ENCODE results near the gene BMI1.

- CAGE, long polyA plus RNA = no peak
- RRBS = no CpG with 5 or more reads among the region's 2 CpGs
These were observed 29.2 kb downstream of the NEBL start for GRCh38 chr10:20867992-20868256.

GRCh38 chr10:20981972-20982264, 84.8 kb upstream of the NEBL start:
- CAGE, long polyA plus RNA = no peak
- RRBS = no CpG with 5 or more reads among the region's 5 CpGs

DNA sequence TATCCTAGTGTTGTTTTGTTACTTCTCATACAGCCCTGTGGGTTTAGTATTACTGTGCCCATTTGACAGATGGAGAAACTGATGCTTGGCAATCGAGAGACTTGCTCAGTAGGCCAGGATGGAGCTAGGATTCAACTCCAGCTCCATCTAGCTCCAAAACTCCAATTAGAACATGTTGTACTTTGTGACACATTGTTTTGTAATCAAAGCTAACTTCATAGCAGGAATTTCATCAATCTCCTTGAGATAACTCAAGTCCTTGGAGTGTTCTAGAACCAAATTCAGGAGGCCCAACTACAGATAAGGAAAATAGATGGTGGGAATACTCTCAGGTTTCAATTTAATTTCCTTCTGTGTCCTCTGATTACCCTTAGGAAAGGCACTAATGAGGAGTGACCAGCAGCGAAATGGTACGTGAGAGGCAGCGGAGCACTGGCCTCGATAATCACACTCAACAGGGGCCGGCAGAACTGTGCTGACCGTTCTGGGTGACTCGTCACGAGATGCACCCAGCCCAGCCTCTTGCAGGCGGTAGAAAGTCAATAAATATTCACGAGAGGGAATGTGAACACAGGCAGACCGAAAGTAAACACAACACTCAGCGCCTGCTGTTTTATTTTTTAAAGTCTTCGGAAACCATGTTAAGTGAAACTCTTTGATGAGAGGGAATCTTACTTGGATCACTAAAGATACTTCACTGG, 269.6 kb upstream of the NEBL start:
- CAGE, long polyA plus RNA = no peak
- RRBS = no CpG with 5 or more reads among the region's 14 CpGs

DNA sequence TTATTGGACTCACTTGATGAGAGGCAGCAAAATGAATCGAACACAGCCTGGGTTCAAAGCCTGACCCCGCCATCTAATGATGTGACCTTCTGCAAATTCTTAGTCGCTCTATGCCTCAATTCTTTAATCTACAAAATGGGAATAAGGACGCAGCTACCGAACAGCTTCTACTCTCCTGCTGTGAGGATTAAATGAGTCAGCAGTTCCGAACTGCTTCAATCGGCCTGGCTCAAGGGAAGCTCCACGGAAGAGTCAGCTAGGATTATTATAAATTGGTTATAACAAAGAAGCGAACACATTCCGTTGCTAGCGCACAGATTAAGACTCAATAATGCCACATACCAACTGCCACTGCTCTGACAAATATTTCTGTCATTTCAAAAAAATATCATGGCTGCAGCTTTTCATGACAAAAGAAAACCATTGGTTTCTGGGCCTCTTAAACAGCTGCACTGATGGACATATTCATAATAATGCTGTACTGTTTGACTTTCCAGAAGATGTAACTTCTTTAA, 278.1 kb upstream of the NEBL start:
- CAGE, long polyA plus RNA = no peak
- RRBS = no CpG with 5 or more reads among the region's 11 CpGs

DNA sequence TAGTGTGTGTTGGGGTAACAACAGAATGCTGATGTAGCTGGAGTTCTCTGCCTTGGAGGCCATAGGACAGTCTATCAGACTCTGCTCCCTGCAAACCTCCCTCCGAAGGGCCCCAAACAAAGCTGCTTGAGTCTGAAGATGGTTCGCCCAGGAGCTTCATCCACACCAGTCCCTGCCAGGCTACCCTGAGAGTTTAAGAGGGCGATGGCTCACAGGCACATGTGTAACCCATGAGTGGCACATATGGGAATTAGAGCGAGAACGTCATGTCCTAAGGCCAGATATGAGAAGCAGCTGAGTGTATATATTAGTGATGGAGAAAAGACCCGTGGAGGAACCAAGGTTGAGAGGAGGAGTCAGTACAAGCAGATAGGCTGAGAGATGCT, 270.5 kb downstream of the SKIDA1 start:
- CAGE, long polyA plus RNA = no peak
- RRBS = no CpG with 5 or more reads among the region's 6 CpGs

- CAGE, long polyA plus RNA = no peak
- RRBS = 1% methylated on average over 27 of the region's 78 CpGs
These were observed 29.0 kb downstream of the SKIDA1 start for GRCh38 chr10:21496267-21497127.

DNA sequence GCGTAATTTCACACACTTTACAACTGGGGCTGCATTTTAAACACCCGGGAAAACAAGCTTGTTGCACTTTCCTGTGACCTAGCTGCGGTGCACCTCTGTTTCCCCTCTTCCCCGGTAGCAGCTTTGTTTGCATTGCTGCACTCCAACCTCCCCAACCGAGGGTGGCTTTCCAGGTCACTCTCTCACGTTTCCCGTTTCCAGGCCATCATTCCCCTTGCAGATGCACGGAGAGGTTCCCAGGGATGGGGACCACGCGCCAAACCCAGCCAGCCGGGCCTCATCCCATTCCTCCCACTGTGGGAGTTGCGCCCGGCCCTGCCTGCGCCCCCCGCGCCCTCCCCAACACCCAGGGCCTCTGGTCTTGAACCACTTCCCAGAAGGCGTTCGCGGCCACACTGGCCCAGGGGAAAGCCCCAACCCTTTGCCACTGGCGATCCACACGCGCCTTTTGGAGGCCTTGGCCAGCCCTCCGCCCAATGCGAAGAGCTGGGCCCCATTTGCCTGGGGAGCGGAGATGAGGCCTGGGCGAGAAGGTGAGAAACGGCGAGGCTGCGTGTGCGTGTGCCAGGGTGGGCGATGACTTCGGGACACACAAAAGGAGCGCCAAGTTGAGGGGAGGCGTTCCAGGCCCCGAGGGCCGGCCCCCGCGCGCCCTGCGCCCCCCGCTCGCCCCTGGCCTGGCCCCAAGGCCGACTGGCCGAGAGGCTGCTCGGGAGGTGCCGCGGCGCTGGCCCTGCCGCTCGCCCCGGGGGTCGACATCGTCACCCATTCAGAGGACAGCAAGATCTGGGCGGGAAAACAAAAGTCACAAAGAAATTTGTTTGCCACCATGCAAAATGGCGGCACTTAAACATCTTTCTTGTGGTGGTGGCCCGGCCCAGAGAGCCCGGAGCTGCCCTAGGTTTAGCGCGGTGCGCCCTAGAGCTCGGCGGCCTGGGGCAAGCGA, 15.9 kb downstream of the SKIDA1 start:
- CAGE, long polyA plus RNA = no peak
- RRBS = 60% methylated on average over 7 of the region's 63 CpGs

- CAGE, long polyA plus RNA = no peak
- RRBS = no CpG with 5 or more reads among the region's 4 CpGs
These were observed 139.5 kb downstream of the MLLT10 start for GRCh38 chr10:21673293-21674128.

DNA sequence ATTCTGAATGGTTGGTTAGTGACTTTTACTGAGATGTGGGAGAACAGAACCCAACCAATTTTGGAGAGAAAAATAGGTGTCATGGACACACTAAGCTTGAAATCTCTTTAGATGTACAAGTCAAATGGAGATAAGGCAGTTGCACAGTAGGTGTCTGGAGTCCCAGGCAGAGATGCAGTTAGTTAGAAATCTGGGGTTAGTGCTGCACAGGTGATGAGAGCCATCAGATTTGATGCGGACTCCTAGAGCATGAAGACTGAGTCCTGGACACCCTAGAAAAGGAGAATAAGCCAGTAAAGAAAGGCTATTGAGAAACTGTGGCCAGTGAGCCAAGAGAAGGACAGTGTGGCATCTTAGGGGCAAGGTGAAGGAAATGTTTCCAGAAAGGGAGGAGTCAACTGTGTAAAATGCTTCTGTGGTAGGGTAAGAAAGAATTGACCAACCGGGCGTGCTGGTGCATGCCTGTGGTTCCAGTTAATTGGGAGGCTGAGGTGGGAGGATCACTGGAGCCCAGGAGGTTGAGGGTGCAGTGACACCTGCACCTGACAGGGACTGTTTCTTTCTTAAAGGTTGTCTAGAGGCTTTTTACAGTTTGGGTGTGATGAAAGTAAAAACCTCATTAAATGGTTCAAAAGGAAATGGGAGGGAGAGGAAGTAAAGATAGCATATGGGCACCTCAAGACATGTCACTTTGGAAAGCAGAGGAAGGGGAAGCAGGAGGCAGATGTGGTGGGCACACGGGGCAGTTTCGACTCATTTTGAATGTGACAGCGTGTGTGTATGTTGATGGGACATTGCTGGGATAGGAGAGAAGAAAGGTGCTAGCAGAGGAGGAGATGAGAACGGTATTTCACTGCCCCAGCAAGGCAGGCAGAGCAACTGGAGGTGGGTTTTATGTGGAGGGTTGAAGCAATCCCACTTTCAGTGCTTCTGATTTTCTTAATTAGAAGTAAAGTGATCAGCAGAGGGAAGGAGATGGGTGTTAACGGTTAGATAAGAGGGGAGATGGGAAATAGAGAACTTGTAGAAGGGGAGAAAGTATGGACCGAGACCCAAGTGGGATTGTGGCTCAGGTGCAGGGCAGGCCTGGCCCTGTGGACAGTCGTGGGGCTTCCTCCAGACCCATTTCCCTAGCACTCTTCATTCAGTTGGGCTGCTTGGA, 203.0 kb downstream of the MLLT10 start:
- CAGE, long polyA plus RNA = no peak
- RRBS = no CpG with 5 or more reads among the region's 10 CpGs

GRCh38 chr10:22251525-22252297, 33.9 kb upstream of the EBLN1 start:
- CAGE, long polyA plus RNA = no peak
- RRBS = 3% methylated on average over 6 of the region's 38 CpGs

- CAGE, long polyA plus RNA = no peak
- RRBS = 1% methylated on average over 36 of the region's 45 CpGs
These were observed 475 bp upstream of the BMI1 start for GRCh38 chr10:22320499-22320749.

GRCh38 chr10:22320750-22321691, at the start of gene BMI1:
Gene BMI1, plus strand, starts transcription at chr10:22321099.
- CAGE, long polyA plus RNA = start-site peak on the plus strand at chr10:22321360-22321498, 274 and 179 reads in 2 replicates
- RRBS = 2% methylated on average over 36 of the region's 118 CpGs

DNA sequence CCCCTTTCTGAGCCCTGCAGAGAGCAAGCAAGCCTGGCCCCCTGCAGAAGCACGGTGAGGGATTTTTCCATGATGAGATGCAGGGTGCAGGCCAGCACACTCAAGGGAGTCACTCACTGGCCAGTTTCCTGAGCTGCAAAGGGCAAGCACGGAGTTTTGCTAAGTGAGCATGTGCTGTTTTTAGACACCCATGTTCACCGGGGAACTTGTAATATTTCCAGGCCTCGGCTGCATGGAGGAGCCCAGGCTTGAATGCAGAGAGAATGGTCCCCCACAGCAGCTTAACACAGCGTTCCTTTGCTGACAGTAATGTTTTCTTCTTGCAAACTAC, 176.5 kb downstream of the PIP4K2A start:
- CAGE, long polyA plus RNA = no peak
- RRBS = no CpG with 5 or more reads among the region's 5 CpGs

DNA sequence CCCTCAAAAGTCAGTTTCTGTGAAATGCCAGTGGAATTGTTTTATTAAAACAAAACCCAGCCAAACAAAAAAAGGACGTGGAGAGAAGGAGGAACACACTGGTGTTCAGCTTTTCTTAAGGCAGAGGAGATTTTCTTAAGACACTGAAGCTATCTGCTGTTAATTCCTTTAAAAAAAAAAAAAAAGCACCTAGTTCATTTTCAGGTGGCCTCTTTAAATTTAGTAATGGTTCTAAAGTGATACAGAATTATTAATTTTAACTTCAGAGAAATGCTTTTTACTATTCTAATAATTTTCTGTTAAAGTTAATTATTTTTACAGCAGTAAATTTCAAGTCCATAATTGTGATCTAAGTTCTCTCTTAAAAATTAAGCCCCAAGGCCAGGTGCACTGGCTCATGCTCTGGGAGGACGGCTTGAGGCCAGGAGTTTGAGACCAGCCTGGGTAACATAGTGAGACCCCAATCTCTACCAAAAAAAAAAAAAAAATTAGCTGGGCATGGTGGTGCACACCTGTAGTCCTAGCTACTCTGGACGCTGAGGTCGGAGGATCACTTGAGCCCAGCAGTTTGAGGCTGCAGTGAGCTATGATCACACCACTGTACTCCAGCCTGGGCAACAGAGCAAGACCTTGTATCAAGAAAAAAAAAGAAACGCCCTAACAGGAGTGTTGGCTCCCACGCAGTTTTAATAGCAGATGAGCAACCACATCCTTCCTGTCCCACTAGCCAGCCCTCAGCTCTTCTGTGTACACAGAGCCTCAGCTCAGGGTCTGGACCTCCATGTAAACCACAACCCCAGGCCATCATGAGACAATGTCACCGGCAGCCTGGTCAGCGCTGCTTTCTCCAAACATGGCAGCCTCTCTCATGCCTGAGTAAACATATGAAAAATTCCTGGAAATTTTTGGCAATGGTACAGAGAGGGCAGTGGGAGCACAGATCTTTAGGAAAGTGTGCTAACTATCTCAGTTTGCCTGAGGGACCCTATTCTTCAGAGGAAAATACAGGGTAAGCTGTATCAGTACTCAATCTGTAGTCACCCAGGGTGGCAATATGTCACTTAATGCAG, 108.4 kb downstream of the PIP4K2A start:
- CAGE, long polyA plus RNA = no peak
- RRBS = no CpG with 5 or more reads among the region's 8 CpGs

- CAGE, long polyA plus RNA = no peak
- RRBS = no CpG with 5 or more reads among the region's 6 CpGs
These were observed 101.4 kb downstream of the PIP4K2A start for GRCh38 chr10:22613026-22613402.

- CAGE, long polyA plus RNA = no peak
- RRBS = no CpG with 5 or more reads among the region's 4 CpGs
These were observed 96.1 kb downstream of the PIP4K2A start for GRCh38 chr10:22618104-22618811.

- CAGE, long polyA plus RNA = no peak
- RRBS = no CpG with 5 or more reads among the region's 6 CpGs
These were observed 81.5 kb downstream of the PIP4K2A start for GRCh38 chr10:22632696-22633513.

- CAGE, long polyA plus RNA = no peak
- RRBS = no CpG with 5 or more reads among the region's 13 CpGs
These were observed 80.8 kb downstream of the PIP4K2A start for GRCh38 chr10:22633514-22634022.

- CAGE, long polyA plus RNA = no peak
- RRBS = no CpG with 5 or more reads among the region's 3 CpGs
These were observed 68.0 kb downstream of the PIP4K2A start for GRCh38 chr10:22646190-22646968.

DNA sequence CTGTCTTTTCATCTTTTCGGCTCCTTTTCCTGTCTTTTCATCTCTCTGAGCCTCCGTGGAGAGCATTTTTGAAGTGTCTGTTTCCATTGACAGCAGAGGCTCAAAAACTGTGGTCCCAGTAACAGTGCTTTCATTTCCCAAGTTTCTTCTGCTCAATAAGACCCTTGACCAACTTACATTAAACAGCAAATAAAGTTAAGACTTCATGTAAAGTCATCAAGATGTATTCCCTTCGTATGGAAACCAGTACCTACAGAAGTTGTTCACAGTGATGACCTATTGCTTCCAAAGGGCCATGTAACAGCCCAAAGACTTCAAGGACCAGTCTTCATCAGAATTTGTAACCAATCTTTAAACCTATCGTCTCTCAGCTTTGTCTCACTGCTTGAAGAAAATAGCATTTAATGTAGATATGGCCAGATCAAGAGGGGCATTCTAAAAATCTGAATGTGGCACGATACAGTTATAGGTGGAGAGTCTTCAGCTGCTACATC, 38.3 kb downstream of the PIP4K2A start:
- CAGE, long polyA plus RNA = no peak
- RRBS = no CpG with 5 or more reads among the region's 5 CpGs

All from osteoblast (primary cell).